Placental epithelial cell (primary cell): ENCODE results near the gene SNAP47.

GRCh38 chr1:227288850-227289737, 29.2 kb downstream of the CDC42BPA start:
- CAGE, long polyA plus RNA = no peak

DNA sequence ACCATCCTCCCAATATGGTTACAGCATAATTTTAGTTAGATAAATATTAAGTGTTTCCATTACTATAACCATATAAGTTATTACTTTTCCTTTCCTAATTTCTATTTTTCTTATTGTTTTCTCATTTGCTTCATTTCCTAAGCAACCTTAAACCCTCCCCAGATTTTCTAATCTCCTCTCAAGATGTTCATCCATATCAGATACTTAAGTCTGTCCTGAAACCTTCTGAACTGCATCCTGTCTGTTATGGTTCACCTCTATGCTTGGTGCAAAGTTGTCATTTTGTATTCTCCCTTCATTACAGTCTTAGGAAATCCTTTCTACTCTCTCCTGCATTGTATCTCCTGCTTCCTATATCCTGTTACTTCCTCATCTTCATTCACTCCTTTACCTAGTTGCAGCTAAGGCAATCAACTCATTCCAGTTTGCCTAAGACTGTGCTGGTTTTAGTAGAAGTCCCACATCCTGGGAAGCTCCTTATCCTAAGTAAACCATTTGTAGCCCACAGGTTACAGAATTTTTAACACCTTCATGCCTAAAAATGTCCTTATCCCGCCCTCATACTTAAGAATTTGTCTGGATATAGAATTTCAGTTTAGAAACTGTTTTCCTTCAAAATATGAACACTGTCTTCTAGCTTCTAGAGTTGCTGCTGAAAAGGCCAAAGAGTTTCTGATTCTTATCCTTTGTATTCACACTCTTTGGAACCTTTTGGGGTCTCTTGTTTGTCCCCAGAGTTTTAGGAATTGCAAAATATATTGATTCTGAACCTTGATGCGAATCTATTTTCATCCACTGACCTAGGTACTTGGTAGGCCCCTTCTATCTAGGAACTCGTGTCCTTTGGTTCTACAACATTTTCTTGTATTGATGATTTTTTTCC, 16.2 kb downstream of the CDC42BPA start:
- CAGE, long polyA plus RNA = no peak

GRCh38 chr1:227319098-227319753, 934 bp upstream of the CDC42BPA start:
- CAGE, long polyA plus RNA = no peak

- CAGE, long polyA plus RNA = no peak
Observed at GRCh38 chr1:227734954-227735946, at the start of gene SNAP47. SNAP47 (plus strand) TSS chr1:227735435.

GRCh38 chr1:227786684-227786977, 28.8 kb upstream of the PRSS38 start:
- CAGE, long polyA plus RNA = no peak

DNA sequence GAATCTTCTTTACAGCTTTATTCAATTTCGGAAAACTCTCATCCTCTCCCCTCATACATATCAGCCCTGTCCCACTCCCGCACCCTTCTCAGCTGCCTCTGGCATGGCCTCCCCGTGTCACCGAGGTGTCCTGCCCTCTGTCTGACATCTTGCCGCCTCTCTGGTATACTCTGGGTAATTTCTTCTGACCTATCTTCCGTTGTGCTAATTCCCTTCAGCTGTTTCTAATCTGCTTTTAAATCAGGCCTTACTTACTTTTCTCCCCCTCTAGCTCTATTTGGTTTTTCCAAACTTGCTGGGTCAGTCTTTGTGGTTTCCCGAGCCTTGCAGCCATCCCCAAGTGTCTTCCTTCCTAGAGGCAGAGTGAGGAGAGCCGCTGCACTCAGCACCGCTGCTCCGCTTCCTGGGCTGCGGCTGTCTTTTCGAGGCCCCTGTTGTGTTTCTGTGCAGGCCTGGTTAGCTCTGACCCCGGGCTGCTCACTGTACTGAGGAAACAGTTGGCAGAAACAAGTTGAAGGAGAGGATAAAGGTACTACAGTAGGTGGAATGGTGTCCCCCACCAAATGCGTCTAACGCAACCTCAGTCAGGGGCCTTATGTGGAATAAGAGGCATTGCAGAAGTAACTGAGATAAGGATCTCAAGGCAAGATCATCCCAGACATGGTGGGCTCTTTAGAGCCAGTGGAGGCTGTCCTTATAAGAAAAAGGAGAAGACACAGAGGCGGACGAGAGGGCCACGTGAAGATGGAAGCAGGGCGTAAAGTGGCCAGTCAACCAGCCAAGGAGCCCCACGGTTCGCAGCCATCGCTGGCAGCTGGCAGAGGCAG, 10.7 kb downstream of the WNT9A start:
- CAGE, long polyA plus RNA = no peak

DNA sequence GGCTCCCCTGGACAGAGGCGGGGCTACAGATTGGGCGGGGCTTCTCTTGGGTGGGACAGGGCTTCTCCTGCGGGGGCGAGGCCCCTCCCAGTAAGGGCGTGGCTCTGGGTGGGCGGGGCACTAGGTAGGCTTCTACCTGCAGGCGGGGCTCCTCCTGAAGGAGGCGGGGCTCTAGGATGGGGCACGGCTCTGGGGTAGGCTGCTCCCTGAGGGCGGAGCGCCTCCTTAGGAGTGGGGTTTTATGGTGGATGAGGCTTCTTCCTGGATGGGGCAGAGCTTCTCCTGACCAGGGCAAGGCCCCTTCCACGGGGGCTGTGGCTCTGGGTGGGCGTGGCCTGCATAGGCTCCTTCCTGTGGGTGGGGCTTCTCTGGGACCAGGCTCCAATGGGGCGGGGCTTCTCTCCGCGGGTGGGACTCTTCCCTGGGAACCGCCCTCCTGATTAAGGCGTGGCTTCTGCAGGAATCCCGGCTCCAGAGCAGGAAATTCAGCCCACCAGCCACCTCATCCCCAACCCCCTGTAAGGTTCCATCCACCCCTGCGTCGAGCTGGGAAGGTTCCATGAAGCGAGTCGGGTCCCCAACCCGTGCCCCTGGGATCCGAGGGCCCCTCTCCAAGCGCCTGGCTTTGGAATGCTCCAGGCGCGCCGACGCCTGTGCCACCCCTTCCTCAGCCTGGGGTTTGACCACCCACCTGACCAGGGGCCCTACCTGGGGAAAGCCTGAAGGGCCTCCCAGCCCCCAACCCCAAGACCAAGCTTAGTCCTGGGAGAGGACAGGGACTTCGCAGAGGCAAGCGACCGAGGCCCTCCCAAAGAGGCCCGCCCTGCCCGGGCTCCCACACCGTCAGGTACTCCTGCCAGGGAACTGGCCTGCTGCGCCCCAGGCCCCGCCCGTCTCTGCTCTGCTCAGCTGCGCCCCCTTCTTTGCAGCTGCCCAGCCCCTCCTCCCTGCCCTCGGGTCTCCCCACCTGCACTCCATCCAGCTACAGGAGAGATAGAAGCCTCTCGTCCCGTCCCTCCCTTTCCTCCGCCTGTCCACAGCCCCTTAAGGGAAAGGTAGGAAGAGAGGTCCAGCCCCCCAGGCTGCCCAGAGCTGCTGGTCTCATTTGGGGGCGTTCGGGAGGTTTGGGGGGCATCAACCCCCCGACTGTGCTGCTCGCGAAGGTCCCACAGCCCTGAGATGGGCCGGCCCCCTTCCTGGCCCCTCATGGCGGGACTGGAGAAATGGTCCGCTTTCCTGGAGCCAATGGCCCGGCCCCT, 22.3 kb upstream of the ARF1 start:
- CAGE, long polyA plus RNA = no peak

DNA sequence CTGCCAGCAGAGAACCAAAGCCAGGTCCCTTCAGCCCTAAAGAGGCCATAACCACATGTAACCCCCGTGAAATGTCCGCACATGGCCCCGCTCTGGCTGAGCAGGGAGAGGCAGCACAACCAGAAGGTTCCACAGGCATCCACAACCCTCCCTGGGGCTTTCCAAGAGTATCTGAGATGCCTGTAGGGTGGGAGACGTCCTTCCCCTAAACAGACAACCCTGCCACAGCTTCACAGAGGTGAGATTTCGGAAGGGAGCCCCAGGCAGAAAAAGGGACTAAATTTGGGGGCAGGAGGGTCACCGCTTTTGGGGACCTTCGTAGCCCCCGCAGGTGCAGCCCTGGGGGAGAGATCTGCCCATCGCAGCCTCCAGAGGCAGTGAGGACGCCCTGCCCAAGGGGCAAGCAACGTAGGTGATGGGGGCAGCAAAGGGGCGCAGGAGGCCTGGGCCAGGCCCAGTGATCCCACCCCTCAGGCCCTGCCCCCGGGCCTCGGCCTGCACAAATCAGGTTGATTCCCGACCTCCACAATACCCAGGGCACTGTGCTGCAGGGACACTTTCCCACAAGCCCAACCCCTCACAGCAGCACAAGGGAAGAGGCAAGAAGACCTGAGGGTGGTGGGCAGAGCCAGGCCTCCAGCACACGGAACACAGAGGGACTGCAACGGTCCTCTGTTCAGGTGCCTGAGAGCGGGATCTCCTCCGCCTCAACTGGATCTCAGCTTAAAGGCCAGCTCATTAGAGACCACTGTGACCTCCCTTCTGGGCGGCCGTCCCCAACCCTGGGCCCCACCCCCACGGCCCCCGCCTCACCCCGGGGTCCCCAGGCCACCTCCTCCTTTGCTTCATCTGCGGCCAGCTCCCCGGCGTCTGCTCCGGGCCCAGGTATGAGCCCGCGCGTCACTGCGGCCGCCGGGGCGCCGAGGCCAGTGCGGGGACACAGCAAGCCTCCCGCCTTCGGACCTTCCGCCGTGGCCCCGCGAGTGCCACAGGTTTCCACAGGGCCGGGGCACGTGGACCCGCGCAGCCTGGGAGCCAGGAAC, 925 bp upstream of the ARF1 start:
- CAGE, long polyA plus RNA = no peak

DNA sequence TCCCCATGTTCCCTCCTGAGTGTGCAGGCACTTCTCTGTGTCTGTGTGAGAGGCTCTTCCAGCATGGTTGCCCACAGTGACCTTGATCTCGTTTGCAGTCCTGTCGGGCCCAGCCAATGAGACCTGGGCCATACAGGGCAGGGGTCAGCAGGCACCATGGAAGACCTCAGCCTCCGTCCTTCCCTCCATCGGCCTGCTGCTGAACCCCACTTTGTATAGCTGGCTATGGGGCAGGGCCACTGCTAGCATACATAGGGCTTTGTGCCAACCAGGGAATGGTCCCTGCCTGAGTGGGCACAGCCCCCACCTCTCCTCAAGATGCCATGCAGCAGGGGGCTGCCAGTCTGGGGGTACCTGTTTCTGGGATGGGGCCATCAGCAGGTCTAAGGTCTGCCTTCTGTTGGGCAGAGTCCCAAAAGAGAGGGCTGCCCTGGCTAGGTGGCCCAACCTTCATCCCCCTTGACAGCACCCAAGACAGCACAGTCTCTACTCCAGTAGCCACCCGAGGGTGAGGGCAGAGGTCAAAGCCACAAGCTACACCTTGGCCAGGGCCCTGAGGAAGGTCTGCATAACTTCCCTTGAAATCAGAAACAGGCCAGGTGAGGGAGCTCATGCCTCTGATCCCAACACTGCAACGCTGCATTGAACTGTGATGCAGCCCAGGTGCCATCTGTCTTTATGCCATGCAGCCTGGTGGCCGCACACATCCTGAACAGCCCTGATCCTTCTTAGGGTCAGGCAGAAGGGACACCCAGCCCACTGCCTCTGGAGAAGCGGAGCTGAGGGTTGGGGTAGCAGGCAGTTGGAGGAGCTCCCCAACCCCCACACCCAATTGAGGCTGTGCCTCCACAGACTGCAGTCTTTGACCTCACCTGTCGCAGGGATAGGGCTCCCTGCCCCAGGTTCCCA, 3.5 kb downstream of the C1orf35 start:
- CAGE, long polyA plus RNA = no peak

DNA sequence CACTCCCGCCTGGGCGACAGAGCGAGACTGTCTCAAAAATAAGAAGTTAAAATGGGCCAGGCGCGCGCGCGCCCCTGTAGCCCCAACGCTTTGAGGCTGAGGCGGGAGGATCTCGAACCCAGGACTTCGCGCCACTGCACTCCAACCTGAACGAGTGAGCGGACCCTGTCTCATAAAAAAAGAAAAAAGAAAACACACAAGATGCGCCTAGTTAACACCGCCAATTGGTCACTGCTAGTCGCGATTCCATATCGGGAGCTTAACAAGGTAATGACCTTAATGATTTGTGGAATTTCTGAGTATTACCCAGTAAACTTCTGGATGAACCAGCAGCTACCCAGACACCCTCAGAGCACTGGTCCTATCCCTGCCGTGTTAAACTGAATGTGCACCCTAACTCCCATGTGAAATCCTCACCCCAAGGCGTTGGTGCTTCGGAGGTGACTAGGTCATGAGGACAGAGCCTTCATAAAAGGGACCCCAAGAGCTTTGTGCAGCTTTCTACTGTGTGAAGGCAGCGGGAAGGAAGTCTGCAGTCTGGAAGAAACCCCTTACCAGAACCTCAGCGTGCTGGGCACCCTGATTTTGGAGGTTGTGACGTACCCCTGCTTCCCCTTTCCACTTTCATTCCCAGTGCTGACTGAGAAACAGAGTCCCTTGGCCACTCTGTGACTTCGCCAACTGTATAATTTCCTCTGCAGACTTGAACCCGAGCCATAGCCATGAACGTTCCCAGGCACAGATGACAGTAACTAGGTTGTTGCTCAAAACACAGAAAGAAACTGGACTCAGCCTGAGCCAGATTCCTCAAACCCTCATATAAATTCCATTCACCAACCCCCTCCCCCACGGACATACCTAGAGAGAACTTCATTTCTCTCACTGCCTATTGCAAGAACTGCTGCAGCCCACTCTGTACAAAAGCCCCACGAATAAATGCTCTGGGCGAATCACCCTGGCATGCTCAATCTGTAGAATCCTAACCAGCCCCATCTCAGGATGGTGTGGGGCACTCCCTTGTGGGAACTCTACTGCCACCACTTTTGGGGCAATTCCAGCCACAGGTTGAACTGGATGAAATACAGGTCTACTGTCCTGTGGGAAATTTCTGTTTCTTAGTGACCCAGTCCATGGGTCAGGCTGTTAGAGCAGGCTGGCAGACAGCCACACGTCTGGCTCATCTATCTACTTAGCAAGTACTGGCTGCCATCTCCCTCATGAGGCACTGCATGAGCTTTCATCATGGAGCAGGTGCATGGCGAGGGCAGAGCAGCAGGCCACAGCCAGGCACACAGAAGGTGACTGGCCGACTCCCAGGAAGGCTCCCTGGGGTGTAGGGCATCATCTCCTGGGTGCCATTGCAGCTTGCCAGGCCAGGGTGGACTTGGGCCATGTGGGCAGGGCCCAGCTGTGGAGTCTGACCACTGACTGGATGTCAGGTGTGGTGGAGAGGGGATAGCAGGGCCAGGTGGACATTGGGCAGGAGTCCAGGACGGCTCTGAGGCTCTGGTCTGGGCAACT, 1.2 kb upstream of the C1orf35 start:
- CAGE, long polyA plus RNA = no peak

DNA sequence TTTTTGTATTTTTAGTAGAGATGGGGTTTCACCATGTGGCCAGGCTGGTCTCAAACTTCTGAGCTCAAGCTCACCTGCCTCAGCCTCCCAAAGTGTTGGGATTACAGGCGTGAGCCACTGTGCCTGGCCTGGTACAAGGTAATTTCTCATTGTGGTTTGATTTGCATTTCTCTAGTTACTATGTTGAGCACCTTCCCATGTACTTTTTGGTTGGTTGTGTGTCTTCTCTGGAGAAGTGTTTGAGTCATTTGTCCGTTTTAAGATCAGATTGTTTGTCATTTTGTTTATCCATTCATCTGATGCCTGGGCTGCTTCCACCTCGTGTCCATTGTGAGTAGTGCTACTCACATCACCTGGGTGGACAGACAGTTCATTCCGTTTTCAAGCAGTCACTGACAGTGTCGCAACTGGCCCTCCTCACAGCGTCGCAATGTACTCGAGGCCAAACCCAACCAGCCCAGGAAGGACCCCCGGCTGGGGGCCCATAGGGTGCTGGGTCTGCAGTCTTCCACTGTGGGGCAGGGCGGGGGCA, 16.2 kb upstream of the OBSCN start:
- CAGE, long polyA plus RNA = no peak

DNA sequence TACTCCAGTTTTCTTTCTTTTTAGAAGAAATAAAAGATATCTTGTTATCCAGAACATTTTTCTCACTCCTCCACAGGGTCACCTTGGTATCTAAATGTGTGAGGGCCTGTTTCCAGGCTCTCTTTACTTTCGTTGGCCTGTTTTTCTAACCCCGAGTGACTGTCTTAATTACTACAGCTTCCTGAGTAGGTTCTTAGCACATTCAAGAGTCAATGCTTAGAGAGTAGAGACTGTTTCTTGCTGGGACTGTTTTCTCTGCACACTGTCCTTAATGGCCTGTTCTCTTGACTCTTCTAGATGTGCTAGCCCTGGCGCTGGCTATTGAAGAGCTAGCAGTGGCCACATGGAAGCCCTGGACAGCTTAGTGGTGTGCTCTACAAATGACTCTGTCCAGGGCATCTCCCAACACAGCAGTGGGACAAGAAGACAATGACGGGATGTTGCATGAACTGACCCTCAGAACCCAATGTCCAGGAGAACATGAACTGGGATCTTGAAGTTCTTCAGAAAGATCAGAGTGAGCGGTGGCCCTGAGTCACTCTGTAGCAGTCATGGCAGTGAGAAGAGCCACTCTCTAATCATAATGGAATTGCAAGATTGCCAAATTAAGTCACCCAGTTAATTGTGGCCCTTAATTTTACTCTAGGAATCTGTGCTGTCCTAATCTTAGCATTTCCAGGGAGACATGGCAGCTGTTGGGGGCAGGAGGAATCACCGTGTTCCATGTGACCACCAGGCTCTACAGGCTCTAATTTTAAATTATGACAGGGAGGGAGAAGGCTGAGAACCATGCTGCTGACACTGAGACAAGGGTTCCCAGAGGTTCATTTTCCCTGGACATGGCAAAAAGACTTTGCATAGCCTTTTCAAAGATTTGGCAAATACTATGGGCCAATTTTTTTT, 10.3 kb upstream of the OBSCN start:
- CAGE, long polyA plus RNA = no peak

DNA sequence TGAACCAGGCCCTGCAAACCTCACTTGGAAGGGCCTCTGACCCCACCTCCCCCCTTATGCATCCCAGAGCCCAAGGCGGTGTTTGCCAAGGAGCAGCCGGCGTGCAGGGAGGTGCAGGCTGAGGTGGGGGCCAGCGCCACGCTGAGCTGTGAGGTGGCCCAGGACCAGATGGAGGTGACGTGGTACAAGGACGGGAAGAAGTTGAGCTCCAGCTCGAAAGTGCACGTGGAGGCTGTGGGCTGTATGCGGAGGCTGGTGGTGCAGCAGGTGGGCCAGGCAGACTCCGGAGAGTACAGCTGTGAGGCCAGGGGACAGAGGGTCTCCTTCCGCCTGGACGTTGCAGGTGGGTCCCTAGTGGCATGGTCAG, 11.4 kb downstream of the OBSCN start:
- CAGE, long polyA plus RNA = no peak

DNA sequence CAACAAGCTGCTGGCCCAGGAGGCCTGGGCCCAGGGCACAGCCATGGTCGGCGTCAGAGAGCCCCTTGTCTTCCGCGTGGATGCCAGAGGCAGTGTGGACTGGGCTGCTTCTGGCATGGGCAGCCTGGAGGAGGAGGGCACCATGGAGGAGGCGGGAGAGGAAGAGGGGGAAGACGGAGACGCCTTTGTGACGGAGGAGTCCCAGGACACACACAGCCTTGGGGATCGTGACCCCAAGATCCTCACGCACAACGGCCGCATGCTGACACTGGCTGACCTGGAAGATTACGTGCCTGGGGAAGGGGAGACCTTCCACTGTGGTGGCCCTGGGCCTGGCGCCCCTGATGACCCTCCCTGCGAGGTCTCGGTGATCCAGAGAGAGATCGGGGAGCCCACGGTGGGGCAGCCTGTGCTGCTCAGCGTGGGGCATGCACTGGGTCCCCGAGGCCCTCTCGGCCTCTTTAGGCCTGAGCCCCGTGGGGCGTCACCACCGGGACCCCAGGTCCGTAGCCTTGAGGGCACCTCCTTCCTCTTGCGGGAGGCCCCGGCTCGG, 46.5 kb downstream of the TRIM11 start:
- CAGE, long polyA plus RNA = no peak

- CAGE, long polyA plus RNA = no peak
Observed at GRCh38 chr1:228368859-228369517, 37.6 kb downstream of the TRIM11 start.

DNA sequence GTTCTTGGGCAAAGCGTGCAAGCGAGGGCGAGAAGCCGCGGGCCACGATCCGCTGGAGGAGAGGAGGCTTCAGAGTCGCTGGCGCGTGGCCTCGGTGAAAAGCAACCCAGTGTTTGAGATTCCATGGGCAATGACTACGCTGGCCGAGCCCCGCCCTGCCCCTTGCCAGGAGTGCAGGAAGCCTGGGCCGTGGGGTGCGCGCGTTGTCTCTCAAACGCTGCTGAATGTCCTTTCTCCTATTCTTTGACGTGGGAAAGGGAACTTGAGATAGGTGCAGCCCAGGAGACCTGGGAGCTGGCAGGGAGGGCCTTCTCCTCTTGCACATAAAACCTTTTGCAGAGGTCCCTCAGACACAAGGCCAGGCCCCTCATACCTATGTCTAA, 27.4 kb downstream of the TRIM11 start:
- CAGE, long polyA plus RNA = no peak

DNA sequence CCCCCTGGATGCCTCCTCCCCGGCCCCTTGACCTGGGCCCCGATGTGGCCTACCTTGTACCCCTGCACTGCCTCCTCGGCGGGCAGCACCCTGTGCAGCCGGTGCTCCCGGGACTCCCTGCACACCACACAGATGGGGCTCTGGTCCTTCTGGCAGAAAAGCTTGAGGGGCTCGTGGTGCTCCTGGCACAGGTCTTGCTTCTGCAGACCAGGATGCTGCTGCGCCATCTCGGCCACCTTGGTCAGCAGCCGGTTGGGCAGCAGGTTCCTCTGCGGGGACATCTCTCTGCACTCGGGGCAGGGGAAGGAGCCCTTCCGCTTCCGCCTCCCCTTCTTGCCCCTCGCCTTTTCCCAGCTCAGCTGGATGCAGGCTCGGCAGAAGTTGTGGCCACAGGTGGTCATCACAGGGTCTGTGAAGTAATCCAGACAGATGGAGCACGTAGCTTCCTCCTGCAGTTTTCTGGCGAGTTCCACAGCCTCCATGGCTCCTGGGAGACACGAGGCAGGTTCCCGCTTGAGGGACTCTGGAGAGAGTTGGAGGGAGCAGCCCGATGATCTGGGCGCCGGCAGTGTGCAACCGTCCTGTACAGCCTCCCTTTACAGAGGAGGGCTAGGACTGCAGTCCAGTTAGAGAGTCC, 2.0 kb downstream of the TRIM17 start:
- CAGE, long polyA plus RNA = no peak

DNA sequence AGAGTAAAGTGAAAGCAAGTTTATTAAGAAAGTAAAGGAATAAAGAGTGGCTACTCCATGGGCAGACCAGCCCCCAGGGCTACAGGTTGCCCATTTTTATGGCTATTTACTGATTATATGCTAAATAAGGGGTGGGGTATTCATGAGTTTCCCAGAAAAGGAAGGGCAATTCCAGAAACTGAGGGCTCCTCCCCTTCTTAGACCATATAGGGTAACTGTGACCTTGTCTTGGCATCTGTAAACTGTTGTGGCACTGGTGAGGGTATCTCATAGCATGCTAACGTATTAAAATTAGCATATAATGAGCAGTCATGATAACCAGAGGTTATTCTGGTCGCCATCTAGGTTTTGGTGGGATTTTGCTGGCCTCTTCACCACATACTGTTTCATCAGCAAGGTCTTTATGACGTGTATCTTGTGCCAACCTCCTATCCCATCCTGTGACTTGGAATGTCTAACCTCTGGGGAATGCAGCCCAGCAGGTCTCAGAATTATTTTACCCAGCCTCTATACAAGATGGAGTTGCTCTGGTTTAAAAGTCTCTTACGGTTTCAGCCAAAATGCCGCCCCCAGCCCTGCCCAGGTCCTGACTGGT, 931 bp upstream of the TRIM17 start:
- CAGE, long polyA plus RNA = no peak

GRCh38 chr1:228646633-228647272, 88.5 kb upstream of the RHOU start:
- CAGE, long polyA plus RNA = no peak

GRCh38 chr1:228721325-228721773, 13.9 kb upstream of the RHOU start:
- CAGE, long polyA plus RNA = no peak